ENCODE results near the gene FNDC7.

DNA sequence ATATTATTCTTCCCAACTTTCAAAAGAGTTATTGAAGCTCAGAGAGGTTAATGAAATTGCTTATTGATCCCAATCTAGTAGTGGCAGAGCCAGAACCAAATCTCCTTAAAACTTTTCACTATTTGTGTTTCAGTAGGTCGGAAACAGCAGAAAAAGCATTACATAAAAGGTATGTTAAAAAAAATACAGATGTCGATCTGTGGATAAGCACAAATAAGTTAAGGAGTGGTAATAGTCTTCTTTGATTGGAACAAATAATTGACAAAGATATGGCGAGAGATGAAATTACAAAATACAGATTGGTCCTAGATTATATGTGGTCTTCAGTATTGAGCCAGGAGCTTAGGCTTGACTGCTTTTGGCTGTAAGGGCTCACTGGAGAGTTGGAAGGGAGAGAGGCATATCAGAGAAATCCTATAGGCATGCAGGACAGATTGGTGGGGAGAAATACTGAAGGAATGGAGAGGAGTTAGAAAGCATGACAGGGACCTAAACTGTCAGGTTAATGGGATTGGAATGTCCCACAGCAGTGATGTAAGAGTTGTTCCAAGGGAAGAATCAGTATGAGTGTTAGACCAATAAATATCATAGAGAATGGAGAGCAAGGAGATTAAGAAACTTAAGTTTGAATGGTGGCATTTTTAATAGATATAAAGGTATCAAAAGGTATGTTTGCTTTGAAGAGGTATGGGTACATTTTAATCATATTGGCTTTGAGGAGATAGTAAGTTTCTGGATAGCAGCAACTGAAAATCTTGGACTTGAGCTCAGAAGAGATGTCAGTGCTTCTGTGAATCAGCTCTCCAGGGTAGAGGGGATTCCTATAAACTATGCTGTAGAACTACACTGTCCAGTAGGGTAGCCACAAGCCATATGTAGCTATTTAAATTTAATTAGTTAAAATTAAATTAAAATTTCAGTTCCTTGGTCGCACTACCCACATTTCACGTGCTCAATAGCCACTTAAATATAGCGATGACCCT, 28.4 kb upstream of the MFSD14A start:
- PRO-cap: no peak

DNA sequence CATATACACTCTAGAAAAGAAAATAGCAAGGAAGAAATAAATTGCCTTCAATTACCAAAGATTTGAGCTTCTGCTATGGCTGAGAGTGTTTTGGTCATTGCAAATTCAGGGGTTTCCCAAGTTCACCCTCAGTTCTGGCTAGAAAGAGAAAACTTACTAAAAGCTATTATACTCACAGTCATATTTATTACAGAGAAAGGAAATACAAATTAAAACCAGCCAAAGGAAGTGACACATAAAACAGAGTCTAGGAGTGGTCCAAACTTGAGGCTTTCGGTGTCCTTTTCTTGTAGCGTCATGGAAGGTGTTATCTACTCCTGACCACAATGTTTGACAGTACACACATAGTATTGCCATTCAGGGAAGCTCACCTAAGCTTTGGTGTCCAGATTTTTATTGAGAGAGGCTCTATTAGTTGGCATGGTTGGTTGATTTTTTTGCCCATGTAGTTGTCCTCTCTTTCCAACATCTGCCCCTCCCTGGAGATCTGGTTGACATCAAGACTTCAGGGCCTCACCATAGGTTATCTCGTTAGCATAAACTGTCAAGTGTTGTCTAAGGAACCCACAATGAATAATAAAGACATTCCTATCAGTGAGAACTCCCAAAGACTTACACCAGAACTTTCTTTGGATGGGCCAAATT, 9.1 kb upstream of the MFSD14A start:
- PRO-cap: no peak

- PRO-cap: no peak
Observed at GRCh38 chr1:100186784-100186983, 8.6 kb upstream of the LRRC39 start.

GRCh38 chr1:100217819-100218194, 31.8 kb downstream of the DBT start:
- PRO-cap: no peak

- PRO-cap: no peak
Observed at GRCh38 chr1:100240670-100241048, 9.0 kb downstream of the DBT start.

GRCh38 chr1:100353020-100353517, 763 bp downstream of the CDC14A start:
- PRO-cap: no peak

DNA sequence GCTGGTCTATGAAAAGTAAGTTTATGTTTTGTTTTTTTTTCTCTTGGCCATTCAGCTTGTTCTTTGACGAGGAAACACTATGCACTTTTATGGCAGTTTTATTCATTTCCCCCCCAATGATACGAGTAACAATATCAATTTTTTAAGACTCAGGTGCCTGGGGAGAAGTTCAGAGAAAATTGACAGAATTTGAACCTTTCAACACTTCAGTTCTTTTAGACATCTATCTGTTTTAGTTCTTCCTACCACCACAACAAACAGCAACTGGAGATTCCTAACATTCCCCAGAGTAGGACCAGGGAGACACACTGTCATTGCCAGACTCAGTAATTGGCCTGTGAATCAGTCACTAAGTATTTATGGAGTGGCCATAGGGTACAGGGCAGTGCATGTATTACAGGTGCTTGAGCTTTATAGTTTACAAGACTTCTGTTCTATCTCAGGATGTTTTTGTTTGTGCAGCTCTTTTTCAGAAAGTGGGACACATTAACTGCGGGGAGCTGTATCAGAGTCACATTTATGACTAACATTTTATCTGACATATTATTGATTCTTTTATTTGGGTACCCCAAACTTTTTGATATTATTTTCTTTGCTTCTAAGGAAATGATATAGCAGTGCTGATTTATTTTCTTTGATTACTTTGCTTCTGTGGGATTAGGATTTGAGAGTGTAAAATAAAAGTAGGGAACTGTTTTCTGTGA, 1.7 kb downstream of the CDC14A start:
- PRO-cap: no peak

DNA sequence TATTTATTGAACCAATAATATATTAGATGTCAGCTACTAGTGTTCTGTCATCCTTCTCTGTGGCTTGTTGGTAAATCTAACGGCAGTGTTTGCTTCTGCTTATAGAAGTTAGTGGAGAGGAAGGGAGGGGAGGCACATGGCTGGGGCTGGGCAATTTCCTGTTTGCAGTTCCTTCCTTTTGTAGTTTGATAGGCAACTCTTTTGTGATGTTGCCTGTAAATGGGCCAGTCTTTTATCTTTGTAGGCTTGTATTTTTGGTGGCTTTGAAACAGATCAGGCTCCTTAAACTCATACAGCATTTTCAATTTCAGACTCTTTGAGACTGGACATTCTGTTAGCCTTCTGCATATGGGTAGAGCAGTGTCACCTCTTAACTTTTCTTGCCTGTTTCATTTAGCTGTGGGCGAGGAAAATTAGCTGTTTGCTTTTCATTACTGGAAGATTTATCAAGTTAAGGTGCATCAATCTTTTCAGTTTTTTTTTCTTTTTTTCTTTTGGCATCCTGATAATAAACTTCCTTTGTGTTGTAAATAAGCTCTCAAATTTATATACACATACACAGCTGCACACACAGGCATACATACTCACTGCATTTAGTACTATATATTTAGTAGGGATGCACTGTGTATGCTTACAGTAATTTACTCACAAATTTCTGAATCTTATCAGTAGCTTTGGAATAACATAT, 48.2 kb downstream of the CDC14A start:
- PRO-cap: no peak

- PRO-cap: no peak
Observed at GRCh38 chr1:100439911-100440679, 87.8 kb downstream of the CDC14A start.

GRCh38 chr1:100464055-100464747, 73.7 kb upstream of the GPR88 start:
- PRO-cap: no peak

GRCh38 chr1:100786833-100787462, 67.4 kb downstream of the VCAM1 start:
- PRO-cap: no peak

DNA sequence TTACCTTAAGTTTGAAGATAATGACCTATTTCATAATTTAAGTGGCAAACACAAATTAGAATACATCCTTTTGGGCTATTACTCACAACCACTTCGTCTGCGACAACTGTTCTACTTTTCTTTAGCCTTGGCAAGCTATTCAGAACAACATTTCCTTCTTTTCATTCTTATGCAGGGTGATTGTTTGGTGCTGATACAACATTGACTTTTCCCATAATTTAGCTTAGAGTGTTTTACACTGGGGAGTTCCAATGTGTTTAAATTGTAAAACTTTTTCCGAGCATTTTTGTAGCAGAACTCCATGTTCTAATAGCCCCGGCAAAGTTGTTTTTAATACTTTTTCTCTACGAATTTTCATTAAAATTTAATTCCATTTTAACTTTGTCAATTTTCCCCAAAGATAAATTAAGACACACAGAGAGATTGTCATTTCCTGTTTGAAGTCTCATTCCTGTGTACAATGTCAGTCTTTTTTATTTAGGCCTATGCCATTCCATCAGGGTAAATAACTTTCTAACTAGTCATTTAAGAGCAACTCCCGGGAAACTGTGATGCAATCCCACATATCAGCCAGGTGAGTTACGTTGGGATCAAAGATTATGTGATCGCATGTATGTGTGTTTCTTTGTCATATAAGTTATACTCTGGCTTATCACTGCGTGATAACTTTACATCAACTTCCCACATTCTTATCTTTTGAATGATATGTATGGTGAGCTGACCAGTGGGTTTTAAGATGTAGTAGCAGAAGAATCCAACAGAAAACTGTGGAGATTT, 86.3 kb upstream of the S1PR1 start:
- PRO-cap: no peak

- PRO-cap: no peak
Observed at GRCh38 chr1:101162452-101162753, 74.4 kb upstream of the S1PR1 start.

GRCh38 chr1:101243487-101244173, 6.8 kb downstream of the S1PR1 start:
- PRO-cap: no peak

DNA sequence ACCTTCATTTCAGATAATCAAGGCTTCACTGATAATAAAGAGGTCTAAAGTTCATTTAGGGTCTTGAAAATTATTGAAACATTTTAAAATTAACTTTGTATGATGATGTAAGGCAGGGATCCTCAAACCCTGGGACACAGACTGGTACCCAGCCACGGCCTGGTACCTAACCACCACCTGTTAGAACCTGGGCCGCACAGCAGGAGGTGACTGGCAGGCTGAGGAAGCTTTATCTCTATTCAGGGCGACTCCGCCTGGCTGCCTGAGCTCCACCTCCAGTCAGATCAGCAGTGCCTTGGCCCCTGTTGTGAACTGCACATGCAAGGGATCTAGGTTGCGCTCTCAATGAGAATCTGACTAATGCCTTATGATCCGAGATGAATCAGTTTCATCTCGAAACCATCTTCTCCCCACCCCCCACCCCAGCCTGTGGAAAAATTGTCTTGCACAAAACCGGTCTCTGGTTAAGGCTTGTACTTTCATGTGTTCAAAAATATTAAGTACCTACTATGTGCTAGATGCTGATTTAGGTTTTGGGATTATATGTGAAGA, 4.2 kb downstream of the RNPC3 start:
- PRO-cap: no peak

GRCh38 chr1:107306710-107307006, 165.8 kb downstream of the NTNG1 start:
- PRO-cap: no peak

- PRO-cap: no peak
Observed at GRCh38 chr1:108038908-108039328, 73.9 kb upstream of the VAV3 start.

DNA sequence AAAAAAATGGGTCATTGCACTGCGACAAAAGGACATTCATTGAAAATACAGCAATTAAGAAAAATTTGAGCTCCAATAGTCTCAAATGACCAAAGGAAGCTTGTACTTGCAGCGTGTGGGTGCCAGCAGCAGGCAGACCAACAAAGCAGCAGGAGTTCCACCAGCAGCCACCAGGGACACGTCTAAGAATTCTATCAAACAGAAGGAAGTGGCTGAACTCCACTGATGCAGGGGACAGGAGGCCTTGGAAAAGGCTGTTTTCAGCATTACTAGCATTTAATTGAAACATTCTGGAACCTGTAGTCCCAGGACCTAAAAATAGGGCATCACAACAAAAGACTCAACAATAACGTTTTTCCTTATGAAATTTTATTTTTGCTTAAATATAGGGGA, 84.6 kb upstream of the VAV3 start:
- PRO-cap: no peak

GRCh38 chr1:108712668-108713057, at the start of gene FNDC7:
TSS of gene FNDC7 (plus strand) at chr1:108712908.
- PRO-cap: no peak

GRCh38 chr1:108717776-108718143, 5.1 kb downstream of the FNDC7 start:
- PRO-cap: no peak

Data from neutrophil (primary cell).